ENCODE results near the gene HSPA12B.

DNA sequence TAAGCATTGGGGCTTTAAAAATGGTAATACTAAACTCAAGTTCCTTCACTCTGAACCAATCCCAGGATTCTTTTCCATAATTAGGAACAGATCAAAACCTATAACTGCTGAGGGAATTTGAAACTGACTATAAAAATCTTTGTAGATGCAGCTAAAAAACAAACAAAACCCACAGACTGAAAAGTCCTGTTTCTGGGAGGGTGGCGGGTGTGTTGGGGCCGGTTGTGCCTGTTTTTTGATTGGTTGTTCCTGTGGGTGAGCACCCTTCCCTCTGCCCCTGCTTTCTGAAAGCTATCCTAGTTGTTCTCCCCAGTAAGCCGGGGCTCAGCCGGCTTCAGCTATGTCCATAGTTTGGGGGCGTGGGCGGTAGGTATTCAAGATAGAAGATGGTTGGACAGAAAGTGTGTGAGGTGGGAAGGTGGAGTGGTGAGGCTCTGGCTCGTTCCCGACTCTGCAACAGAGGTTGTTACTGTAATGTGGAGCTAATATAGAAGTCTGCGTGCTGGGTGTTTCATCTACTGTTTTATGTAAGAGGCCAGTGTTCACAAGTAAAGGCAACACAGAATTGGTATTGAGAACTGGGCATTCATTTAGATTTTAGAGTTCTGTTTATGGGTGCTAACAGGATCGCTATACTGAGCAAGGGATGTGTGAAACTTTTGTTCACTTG lies 49.1 kb downstream of the GFRA4 start:
- PRO-cap, result no peak
CAGE:
- cytosol, long polyA plus RNA, result no peak
- long polyA plus RNA, result no peak
- nucleus, long polyA plus RNA, result no peak

DNA sequence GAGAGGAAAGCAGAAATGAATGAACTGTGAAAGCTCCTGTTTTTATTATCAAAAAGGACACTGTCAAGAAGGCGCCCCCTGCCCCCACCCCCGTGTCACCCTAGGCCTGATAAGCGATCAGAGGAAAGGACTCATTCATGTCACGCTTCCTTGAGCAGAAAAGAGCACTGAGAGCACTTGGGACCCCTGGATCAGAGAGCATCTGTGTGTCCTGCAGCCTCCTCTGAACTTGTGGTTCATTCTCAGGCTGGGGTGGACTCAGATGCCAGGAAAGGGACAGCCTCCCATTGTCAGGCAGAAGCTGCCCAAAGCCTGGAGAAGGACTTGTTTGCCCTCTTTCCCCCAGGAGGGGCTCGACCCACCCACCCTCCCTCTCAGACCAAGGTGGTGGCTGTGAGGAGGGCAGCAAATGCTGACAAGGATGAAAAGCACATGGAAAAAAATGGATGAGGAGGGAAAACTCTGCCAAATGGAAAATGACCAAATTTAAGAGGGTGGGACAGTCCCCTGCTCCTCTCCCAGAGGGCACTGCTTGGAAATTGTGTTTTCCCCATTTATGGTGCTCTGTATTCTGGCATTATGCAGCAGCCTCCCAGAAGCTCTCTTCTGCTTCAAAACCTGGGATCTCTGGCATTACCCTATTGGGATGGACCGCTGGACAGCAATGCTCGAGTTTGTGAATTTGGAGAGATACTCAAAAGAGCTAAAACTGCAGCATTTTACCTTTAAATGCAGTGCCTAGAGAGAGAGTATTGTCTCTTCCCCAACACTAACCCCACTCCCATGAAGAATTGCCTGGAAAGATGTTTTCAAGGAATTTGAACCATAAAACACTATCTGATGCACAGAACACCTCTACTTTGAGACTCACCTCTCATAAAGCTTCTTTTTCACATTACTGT lies 15.1 kb downstream of the GFRA4 start:
- PRO-cap, result no peak
CAGE:
- cytosol, long polyA plus RNA, result no peak
- long polyA plus RNA, result no peak
- nucleus, long polyA plus RNA, result no peak

GRCh38 chr20:3652901-3653272 lies 10.3 kb downstream of the GFRA4 start:
- PRO-cap, result no peak
CAGE:
- cytosol, long polyA plus RNA, result no peak
- long polyA plus RNA, result no peak
- nucleus, long polyA plus RNA, result no peak

DNA sequence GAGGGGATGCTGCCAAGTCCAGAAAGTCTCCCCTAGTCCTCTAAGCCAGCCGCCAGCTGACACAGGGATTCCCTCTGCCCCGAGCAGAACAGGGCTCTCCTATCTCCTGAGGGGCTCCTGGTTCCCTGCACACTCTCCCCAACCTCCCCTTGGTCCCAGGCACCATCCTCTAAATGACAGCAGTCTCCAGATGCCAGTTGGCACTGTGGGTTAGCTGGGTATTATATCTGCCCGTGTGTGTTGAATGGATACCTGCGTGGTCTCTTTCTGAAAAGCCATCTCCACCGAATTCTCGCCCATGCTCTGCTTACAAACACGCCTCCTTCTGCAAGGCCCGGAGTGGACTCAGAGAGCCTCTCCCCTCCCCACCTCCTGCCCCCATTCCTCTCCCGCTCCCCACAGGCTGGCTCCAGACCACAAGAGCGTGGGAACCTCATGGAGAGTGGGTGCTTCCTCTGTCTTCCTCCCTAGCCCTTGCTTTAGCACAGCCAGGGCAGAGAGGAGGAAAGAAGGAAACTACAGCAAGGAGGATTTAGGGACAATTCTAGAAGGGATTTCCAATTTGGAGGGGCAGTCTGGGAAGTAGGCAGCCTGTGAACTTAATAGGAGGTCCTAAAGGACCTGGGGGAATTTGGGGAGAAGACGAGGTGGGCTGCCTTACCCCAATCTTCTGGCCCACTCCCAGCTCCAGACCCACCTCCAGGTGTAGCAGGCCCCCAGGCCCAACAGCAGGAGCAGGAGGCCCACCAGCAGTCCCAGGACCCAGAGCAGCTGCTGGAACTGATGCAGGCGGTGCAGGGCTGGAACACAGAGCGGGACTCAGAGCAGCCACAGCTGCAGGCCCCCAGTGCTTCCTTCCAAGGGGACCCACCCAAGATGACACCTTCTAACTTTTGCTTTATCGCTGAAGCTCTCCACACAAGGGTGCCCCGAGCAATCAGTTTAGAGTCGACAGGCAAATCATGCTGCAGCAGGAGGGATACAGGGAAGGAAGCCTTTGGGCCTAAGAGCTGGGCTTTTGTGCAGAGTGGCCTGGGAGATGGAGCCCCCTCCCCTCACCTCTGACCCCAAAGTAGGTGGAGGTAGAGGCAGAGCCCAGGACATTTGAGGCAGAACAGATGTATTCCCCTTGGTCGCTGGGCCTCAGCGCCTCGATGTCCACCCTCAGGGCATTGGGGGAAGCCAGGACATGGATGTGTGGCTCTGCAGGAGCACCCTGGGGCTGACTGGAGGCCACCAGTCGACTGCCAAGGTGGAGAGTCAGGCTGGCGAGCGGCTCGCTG lies 7.5 kb upstream of the ADAM33 start:
- PRO-cap, result no peak
CAGE:
- cytosol, long polyA plus RNA, result no peak
- long polyA plus RNA, result no peak
- nucleus, long polyA plus RNA, result no peak

GRCh38 chr20:3697667-3698306 lies 14.6 kb downstream of the SIGLEC1 start:
- PRO-cap, result no peak
CAGE:
- cytosol, long polyA plus RNA, result no peak
- long polyA plus RNA, result no peak
- nucleus, long polyA plus RNA, result no peak

DNA sequence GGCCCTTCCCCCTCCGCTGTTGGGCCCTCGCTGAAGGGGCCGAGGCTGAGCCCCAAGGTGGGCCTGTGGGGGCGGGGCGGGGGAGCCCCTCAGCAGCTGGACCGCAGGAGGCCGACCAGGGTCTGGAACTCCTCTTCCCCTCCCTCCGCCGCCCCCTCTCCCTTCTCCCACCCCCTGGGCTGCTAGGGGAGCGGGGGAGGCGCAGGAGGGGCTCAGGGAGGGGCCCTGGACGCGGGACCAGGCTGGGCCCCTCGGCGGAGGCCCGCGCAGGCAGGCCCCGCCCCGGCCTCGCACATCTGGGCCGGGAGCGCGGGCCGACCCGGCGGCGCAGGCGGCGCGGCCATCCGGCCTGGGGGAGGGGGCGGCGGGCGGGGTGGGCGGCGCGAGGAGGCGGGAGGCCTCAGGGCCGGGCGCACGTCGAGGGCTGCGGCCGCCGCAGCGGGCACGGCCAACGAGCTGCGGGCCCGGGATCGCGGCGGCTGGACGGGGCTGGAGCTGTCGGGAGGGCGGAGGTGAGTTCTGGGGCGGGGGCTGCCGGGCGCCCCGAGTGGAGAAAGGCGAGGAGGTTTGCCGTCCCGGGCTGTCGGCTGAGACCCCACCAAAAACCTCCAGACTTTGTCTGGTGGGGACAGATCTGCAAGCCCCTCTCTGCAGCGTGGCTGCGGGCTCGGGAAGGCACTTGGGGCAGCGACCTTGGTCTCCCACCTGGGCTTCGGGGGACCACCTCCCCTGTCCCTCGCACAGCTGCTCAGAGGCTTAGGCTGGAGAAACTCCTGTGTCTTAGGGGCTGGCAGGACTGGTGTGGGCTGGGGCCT lies at the start of gene HSPA12B:
Gene HSPA12B, plus strand, starts transcription at position 403 of the 815 bp plus-strand sequence.
- PRO-cap, result no peak
CAGE:
- cytosol, long polyA plus RNA, result no peak
- long polyA plus RNA, result no peak
- nucleus, long polyA plus RNA, result no peak

DNA sequence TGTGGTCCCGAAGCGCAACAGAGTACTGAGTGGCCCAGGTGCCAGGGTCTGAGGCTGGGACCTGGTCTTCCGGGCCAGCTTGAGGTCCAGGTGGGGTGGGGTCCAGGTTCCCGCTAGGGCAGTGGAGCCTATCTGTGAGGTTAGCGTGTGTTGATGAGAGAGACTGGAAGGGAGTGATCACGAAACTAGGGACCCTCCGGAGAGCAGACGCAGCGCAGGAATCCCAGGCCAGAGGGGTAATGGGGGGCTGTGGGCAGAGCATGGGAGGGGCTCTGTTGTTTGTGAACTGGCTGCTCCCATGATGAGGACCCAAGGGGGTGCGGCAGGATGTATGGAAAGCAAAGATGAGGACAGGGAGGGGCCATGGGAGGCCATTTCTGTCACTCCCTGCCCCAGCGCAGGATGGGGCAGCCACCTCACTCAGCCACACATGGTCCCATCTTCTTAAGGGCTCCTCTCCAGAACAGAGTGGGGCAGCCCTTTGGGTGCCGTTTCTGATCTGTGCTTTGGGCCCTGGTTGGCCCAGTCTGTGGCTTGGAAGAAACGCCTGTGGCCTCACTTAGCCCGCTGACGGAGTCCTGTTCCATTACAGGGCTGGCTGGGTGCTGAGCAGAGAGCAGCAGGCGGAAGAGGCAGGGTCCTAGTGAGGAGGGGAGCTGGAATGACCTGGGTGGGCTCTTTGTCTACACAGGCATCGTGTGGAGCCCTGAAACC lies 876 bp downstream of the HSPA12B start:
- PRO-cap, result no peak
CAGE:
- cytosol, long polyA plus RNA, result no peak
- long polyA plus RNA, result no peak
- nucleus, long polyA plus RNA, result no peak

GRCh38 chr20:3784819-3785765 lies 1.4 kb downstream of the CENPB start:
- PRO-cap, result bidirectional peak, plus-strand start at chr20:3785849, minus-strand start at chr20:3785623
CAGE:
- cytosol, long polyA plus RNA, result no peak
- long polyA plus RNA, result no peak
- nucleus, long polyA plus RNA, result no peak

- PRO-cap, result no peak
CAGE:
- cytosol, long polyA plus RNA, result no peak
- long polyA plus RNA, result no peak
- nucleus, long polyA plus RNA, result no peak
Observed at GRCh38 chr20:3866374-3867301, 20.0 kb downstream of the MAVS start.

DNA sequence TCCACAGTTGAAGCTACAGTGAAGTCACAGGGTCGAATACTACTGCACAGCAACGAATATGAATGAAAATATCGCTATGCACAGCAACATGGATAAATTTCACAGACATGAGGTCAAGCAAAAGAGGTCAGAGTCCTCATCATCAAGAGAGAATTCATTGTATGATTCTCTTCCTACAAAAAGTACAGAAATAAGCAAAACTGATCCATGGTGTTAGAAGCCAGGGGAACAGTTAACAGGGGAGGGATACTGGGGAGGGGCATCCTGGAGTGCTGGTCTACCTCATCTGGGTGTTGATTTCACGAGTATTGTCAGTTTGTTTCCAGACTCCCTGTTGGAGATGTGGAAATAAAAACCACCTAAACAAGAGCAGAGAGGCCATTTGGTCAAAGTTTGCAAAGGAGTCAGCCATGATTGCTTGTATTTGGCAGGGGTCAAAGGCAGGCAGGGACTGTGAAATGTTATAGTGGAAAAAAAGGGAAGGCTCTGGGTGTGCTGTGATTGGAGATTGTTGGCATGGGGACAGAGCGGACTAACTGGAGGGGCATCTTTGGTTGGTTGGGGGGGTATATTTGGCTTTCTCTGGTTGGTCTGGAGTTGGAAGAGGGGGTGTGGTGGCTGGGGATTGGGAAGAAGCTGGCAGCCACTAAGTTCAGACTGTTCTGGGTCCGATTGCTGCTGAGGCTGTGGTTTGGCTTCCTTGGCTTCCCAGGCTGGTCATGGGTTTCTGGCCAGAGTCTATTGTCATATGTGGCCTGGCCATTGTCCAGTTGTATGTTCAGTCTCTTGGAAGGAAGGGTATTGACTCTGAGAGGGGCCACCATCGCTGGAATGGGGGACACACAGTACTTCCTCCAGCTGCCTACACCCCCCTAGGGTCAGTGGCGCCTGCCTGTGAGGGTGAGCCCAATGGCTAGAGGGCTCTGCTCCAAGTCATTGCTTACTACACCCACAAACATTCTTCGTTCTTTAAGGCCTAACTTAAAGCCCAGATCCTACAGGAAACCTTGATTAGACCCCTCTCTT lies 14.8 kb upstream of the PANK2 start:
- PRO-cap, result no peak
CAGE:
- cytosol, long polyA plus RNA, result no peak
- long polyA plus RNA, result no peak
- nucleus, long polyA plus RNA, result no peak

DNA sequence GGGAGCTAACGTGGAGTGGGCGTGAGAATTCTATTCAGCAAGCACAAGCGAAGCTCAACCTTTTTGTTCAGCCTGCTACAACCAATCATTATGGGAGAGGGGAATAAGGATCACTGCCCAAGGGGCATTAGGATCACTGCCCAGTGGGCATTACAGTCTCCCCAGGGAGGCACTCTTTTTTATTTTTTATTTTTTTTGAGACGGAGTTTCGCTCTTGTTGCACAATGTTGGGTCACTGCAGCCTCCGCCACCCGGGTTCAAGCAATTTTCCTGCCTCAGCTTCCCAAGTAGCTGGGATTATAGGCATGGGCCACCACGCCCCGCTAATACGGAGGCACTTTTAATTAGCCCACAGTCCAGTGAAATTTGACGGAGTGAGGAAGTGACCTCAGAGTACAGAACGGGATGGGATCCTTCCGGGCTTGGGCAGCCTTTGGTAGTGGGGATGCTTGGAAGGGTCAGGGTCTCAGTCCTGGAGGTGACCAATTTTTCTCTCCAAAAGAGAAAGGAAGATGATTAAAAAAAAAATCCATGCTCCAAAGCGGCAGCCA lies 1.1 kb upstream of the PANK2 start:
- PRO-cap, result no peak
CAGE:
- cytosol, long polyA plus RNA, result no peak
- long polyA plus RNA, result no peak
- nucleus, long polyA plus RNA, result no peak

DNA sequence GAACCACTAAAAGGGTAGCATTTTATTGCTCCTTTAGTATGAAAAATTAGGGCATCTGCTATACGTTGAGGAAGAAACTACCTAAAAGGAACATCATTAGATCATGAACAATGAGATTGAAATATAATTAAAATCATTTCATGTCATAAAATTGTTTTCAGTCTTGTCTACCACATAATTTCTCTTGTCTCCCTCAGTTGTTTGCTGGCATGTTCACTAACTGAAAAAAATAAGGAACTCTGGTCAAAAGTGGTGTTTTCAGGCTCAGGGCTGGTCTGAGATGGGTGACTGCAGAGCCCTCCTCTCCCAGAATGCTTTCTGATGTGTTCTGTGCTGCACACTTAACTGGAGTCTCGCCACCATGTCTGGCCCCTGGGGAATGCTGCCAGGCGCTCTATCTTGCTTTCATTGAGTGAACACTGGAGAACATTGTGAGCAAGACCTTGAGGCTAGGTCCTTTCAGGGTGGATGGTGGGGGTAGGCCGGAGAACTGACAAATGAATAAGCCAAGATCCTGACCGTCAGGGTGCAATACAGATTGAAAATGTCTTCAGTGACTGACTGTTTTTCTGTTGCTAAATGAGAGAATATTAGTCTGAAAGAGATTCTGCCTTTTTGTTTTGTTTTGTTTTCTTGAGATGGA lies 19.4 kb downstream of the PANK2 start:
- PRO-cap, result no peak
CAGE:
- cytosol, long polyA plus RNA, result no peak
- long polyA plus RNA, result no peak
- nucleus, long polyA plus RNA, result no peak

GRCh38 chr20:4023654-4023827 lies 8.2 kb upstream of the RNF24 start:
- PRO-cap, result no peak
CAGE:
- cytosol, long polyA plus RNA, result no peak
- long polyA plus RNA, result no peak
- nucleus, long polyA plus RNA, result no peak

DNA sequence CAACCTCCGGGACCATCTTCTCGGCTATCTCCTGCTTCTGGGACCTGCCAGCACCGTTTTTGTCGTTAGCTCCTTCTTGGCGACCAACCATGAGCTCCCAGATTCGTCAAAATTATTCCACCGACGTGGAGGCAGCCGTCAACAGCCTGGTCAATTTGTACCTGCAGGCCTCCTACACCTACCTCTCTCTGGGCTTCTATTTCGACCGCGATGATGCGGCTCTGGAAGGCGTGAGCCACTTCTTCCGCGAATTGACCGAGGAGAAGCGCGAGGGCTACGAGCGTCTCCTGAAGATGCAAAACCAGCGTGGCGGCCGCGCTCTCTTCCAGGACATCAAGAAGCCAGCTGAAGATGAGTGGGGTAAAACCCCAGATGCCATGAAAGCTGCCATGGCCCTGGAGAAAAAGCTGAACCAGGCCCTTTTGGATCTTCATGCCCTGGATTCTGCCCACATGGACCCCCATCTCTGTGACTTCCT lies 8.5 kb upstream of the RNF24 start:
- PRO-cap, result no peak
CAGE:
- cytosol, long polyA plus RNA, result no peak
- long polyA plus RNA, result no peak
- nucleus, long polyA plus RNA, result no peak

DNA sequence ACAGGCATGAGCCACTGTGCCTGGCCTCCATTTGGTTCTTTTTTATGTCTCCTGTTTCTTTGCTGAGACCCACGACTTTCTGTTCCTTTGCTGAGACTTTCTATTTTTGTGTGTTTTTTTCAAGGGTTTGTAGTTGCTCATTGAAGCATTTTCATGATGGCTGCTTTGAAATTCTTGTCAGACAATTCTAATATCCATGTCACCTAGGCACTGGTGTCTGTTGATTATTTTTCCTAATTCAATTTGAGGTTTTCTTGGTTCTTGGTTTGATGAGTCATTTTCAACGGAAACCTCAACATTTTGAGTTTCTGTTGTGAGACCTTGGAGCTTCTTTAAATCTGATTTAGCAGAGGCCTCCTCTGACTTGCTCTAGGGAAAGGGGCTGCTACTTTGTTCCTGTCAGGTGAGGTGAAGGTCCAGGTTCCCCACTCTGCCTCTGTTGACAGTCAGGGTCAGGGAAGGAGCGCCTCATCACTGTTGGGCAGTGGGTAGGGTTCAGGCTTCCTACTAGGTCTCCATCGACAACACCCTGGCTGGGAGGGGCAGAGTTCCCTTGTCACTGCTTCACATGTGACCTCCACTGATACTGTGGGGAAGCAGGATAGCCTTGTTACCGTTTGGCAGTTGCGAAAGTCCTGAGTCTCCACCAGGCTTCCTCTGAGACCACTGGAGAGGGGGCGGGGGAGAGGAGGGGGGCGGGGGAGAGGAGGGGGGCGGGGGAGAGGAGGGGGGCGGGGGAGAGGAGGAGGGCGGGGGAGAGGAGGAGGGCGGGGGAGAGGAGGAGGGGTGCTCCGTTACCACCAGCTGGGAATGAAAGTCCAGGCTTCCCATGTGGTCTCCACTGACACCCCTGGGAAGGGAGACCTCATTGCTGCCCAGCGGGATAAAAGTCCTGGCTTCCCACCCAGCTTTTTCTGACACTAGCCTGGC lies 66.0 kb upstream of the SMOX start:
- PRO-cap, result no peak
CAGE:
- cytosol, long polyA plus RNA, result no peak
- long polyA plus RNA, result no peak
- nucleus, long polyA plus RNA, result no peak

DNA sequence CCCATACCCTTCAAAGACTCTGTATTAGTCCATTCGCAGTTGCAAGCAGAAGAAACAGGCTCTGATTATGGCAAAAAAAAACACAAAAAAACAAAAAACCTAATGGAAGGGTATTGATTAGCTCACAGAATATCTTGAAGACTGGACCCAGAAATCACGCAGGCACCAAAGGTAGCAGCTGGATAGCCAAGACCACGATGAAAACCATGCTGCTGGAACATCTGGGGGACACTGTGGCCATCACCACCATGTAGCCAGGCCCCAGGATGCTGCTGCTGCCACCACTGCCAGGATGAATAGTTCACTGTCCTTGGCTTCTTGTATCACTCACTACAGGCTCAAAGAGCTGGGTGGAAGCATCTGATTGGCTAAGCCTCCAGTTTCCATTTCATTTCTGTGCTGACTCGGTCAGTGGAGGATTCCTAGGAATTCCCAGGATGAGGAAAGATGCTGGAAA lies 58.0 kb upstream of the SMOX start:
- PRO-cap, result no peak
CAGE:
- cytosol, long polyA plus RNA, result no peak
- long polyA plus RNA, result no peak
- nucleus, long polyA plus RNA, result no peak

- PRO-cap, result no peak
CAGE:
- cytosol, long polyA plus RNA, result no peak
- long polyA plus RNA, result no peak
- nucleus, long polyA plus RNA, result no peak
Observed at GRCh38 chr20:4108607-4109283, 39.9 kb upstream of the SMOX start.

DNA sequence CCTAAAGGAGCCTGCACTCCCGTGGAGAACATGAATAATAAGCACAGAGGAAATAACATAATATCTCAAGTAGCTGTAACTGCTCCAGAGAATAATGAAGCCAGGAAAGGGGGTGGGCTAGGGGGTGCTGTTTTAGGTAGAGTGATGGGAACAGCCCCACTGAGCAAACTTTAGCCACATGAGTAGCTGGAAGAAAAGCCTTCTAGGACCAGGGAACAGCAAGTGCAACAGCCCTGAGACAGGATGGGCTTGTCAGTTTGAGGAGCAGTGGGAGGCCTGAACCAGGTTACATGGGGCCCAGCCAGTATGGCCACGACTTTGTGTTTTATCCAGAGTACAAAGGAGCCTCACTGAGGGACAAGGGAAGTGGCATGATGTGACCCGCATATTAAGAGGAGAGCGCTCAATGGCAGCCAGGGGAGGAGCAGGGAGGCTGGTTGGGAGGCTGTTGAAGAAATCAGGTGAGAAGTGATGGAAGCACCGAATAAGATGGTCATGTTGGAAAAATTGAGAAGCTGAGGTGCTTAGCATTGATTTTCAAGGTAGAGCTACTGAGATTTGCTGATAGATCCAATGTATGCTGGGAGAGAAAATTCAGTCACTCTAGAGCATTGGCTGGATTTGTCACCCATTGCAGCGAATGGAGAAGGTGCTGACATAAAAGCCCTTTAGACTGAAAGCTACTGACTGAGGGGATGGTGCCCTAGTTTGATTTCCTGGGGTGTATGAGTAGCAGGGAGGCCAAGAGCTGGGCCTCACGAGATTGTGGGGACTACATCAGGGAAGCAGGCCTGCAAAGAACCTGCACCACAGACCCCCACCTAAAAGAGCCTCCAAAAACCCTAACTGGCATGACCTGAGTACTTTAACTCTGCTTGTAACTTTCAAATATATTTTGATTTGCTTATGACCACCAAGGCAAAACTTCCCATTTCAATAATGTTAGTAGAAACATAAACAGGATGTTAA lies 11.4 kb downstream of the PRNP start:
- PRO-cap, result no peak
CAGE:
- cytosol, long polyA plus RNA, result no peak
- long polyA plus RNA, result no peak
- nucleus, long polyA plus RNA, result no peak

DNA sequence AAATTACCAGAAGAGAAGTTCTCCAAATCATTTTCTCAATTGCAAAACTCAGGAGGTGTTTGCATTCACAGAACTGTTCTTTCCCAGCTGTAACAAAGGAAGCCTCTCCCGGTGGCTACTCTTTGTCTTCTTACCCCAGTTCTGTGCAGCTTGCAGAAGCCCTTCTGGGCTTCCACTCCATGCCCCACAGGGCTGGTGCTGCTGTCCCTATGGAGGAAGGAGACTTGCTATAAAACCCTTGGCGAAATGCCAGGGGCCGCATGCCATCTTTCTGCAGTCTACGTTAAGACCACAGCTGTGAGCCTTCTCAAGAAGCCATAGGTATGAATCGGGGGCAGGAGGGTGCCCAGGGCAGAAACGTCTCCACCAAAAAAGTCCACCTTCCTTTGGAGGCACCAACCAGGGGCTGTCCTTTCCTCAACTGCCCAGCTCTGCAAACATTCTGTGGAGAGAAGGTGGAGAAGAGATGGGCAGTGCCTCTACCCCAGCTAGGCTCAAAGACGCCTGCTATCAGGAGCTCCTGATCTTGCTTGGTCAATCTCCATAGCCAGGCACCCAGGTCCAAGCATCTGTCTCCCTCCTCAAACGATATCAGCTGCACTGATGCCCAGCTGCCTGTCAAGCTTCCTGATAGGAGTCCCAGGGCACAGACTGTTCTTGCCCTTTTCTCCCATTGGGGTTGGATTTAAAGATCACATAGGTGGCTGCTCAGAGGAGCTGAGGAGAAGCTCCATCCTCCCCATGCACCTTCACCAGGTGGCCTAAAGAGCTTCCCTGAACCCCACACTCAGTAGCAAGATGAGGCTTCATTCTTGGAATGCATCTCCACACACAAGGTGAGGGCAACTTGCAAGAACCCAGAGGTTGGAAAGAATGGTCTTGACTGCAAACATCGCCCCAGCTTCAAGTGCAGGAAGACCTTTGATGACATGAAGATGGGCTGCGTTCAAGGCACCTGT lies 40.8 kb downstream of the RASSF2 start:
- PRO-cap, result no peak
CAGE:
- cytosol, long polyA plus RNA, result no peak
- long polyA plus RNA, result no peak
- nucleus, long polyA plus RNA, result no peak

DNA sequence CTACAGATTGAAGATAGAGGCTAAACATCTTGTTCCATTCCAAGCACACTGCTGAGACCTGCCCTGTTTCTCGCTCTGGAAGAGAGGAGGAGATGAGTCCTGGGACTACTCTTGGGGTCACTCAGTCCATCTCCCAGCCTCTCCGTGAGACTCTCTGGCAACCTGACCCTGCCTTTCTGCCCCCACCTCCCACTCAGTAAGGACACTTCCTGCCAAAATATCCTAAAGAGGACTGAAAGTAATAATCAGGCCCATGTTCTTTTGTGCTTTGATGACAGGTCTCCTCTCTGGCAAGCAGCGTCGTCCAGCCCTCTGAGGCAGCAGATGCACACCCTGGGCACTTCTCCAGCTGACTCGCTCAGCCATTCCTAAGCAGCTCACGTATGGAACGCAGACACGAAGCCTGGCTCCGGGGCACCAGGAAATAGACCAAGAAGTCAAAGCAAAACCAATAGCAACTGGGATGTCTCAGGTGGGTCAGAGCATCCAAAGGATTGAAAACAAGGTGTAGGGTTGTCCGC lies 2.6 kb downstream of the RASSF2 start:
- PRO-cap, result no peak
CAGE:
- cytosol, long polyA plus RNA, result no peak
- long polyA plus RNA, result no peak
- nucleus, long polyA plus RNA, result no peak

Measured in A549 (cell line).